Measurements from ENCODE around the gene ATP5F1E.

DNA sequence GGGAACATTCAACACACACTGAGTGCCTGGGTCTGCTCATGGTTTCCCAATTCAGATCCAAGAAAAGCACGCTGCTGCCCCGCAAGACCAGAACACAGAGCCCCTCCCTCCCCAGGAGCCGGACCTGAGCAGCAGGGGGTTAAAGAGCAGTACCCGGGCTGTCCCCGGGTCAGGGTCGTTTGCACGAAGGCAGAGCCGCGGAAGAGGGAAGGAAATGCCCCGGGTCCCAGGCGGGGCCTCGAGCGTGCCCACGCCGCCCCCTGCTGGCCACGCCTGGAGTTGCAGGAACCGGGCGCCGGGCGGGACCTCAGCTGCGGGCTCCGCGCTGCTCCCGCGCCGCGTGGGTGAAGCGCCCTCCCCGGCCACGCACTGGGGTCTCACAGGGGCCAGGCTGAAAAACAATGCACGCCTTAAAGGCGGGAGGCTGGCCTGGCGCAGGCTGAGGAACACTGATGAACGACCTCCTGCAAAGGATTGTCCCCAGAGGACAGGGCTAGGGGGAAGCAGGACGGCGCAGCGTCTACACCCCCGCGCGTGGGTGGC, 28.8 kb downstream of the C20orf85 start:
- PRO-cap: bidirectional peak, plus-strand start at position 284 of the sequence, minus-strand start at position 206 of the sequence
- RRBS: 2% methylated on average over 25 of the region's 40 CpGs

DNA sequence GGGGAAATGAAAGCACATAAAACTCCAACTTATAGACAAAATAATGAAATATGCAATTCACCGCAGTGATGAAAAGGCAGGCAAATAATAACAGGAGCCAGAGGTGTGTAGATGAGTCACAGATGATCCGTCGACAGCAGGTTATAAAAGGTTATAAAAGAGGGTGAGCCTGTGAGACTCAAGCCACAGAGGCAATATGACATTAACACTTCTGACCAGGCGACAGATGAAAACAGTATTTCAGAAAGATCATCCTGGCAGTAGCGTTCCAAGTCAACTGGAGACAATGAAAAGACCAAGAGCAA, 35.8 kb upstream of the ANKRD60 start:
- PRO-cap: no peak
- RRBS: no CpG with 5 or more reads among the region's 5 CpGs

DNA sequence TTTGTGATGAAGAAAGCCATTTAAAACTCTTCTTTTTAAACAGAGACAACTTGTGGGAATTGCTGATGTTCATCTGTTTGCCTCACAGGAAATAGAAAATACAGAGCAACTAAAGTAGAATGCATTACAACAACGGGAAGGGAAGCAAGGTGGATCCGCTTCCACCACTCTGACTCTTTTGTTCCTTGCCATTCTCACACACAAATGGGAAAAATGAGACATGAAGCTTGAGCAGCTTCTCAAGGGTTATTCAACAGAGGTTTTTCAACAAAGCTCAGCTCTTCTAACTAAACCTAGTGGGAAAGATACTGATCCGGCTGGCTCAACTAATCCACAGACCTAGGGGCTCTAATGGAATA, 6.2 kb upstream of the RAB22A start:
- PRO-cap: no peak
- RRBS: no CpG with 5 or more reads among the region's 3 CpGs

GRCh38 chr20:58308249-58308658, 1.3 kb upstream of the RAB22A start:
- PRO-cap: no peak
- RRBS: no CpG with 5 or more reads among the region's 9 CpGs

- PRO-cap: no peak
- RRBS: no CpG with 5 or more reads among the region's 4 CpGs
Observed at GRCh38 chr20:58313387-58313836, 3.9 kb downstream of the RAB22A start.

DNA sequence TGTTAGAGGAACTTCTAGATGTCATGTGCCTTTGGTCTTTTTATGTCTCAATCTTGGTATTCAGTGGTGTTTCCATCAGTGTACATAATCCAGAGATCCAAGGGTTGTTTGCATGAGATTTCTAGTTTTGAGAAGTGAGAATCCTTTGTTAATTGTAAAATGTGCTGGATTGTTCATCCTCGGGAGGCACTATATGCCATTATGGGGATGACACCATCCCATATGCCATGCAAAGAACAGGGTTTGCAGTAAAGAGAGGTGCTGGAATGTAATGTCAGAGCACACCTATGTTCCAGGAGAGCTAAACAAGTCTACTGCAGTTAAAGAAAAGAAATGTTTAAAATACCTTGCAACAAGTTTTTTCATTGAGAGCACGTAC, 29.2 kb downstream of the RAB22A start:
- PRO-cap: no peak
- RRBS: no CpG with 5 or more reads among the region's 2 CpGs

GRCh38 chr20:58373629-58374980, 14.9 kb upstream of the VAPB start:
- PRO-cap: no peak
- RRBS: no CpG with 5 or more reads among the region's 28 CpGs

DNA sequence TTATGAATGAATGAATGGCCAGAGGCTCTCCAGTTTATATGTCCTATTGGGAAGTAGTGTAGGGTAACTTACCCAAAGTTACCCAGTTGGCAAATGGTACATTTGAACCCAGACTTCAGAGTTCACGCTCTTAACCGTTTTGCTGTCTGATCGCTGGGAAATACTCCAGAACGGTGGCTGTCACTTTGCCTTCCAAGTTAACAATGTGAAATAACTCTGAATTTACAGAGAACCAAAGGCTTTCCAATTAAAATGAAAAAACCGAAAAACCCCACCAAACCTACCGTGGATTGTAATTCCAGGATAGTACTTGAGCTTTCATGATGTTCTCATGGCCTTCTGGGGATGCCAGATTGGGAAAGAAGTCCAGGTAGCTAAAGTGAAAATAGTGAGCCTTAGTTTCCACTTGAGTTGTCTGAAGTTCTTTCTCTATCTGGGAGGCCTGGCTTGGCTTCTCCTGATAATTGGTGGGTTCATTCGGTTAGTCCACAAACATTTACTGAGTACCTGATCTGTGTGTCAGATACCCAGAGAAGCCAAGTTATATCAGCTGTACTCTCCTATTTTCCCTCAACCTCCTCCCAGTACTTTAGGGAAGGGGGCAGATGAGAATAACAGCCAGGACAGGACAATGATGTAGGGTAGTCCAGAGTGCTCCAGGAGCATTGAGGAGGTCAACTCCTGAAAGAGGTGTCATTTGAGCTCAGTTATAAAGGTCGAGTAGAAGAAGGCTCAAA, 1.8 kb downstream of the VAPB start:
- PRO-cap: no peak
- RRBS: no CpG with 5 or more reads among the region's 8 CpGs

DNA sequence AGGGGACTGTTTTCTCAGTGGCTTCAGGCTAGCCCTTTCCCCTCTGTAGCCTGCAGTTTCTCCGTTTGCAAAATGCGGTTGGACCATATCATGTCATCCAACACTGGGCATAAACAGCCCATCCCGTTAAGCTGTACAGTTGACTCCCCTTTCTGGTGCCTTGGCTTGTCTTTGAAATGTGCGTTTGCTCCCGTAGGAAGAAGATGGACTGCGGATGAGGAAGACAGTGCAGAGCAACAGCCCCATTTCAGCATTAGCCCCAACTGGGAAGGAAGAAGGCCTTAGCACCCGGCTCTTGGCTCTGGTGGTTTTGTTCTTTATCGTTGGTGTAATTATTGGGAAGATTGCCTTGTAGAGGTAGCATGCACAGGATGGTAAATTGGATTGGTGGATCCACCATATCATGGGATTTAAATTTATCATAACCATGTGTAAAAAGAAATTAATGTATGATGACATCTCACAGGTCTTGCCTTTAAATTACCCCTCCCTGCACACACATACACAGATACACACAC, 54.9 kb downstream of the VAPB start:
- PRO-cap: no peak
- RRBS: no CpG with 5 or more reads among the region's 8 CpGs

- PRO-cap: no peak
- RRBS: no CpG with 5 or more reads among the region's 13 CpGs
Observed at GRCh38 chr20:58615039-58615458, 36.0 kb upstream of the STX16 start.

- PRO-cap: no peak
- RRBS: no CpG with 5 or more reads among the region's 11 CpGs
Observed at GRCh38 chr20:58627351-58627987, 23.6 kb upstream of the STX16 start.

DNA sequence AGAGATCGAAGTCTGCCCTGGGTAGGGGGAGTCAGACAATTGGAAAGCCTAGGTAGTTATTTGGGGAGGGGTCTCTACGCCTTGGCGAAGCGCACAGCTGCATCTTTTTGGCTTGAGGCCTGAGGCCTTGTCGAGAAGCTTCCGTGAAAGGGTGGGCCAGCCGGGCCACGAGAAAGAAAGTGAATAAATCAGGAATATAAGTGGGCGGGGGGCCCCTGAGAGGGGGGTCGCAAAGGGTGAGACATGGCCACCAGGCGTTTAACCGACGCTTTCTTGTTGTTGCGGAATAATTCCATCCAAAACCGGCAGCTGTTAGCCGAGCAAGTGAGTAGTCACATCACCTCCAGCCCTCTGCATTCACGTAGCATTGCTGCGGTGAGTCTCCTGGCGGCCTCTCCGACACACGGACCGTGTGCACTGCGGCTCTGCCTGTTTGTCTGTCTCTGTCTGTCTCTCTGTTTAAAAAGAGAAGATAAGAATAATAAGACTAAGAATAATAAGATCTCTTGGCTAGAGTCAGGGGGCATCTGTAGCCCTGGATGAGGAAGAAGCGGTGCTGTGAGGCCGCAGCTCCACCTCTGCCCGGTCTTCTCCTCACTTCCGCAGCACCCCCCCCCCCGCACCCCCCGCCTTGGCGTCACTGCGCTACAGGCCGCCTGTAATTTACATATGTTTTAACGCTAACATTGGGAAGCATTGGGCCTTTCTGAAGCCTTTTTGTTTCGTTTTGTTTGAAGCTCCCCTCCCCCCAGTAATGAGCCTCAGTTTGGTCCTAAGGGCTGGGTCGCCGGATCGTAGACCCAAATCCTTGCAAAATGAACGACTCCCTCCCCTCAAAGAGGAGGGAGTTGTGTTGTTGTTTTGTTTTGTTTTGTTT, 919 bp downstream of the STX16 start:
- PRO-cap: bidirectional peak, plus-strand start at position 764 of the sequence, minus-strand start at position 595 of the sequence
- RRBS: no CpG with 5 or more reads among the region's 38 CpGs

GRCh38 chr20:58652641-58652923, 1.5 kb downstream of the STX16 start:
- PRO-cap: no peak
- RRBS: no CpG with 5 or more reads among the region's 8 CpGs

DNA sequence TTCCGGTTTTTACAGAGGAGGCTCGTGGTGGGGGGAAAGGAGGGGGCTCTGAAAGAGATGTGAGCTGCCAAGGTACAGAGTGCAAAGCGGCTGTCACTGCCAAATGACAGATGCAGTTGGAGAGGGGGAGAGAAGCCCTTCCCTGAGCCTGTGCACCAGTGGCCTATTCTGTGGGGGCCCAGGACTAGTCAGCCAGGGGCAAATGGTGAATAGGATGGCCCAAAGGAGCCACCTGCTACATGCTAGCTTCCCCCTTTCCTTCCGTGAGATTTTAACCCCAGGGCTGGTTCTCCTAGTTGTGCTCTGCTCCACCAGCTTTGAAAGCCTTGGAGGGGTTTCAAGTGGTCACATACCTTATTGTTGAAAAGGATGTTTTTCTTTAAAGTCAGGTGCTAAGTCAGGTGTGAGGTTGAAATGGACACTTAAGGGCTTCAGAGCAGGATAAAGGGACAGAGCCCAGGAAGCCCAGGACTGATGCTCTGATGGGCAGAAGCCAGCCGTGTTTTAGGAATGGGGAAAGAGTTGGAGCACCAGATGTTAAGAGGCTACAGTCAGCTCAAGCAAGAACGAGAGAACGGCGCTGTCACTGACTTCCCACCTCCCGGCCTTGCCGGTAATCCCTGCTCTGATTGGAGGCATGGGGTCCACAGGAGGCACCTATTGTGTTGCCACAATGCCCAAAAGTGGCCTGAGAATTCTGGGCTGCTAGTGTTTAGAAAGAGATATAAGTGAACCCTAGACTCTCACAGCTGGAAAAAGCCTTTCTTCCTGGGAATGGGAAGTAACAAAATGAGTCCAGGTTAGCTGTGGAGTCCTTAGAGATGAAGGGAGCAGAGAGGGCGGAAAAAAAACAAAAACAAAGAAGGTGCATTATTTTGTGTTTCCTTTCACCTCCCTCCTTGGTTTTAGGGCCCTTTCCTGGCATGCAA, 13.8 kb upstream of the GNAS start:
- PRO-cap: no peak
- RRBS: no CpG with 5 or more reads among the region's 11 CpGs

- PRO-cap: no peak
- RRBS: no CpG with 5 or more reads among the region's 3 CpGs
Observed at GRCh38 chr20:58895295-58895832, 4.1 kb downstream of the GNAS start.

GRCh38 chr20:59032178-59033353, at the start of gene ATP5F1E:
Gene ATP5F1E (minus strand): TSS chr20:59032335.
- PRO-cap: bidirectional peak, plus-strand start at chr20:59032570, minus-strand start at chr20:59032302
- RRBS: 2% methylated on average over 41 of the region's 77 CpGs

- PRO-cap: no peak
- RRBS: no CpG with 5 or more reads among the region's 5 CpGs
Observed at GRCh38 chr20:59040505-59040956, 2.1 kb downstream of the PRELID3B start.

DNA sequence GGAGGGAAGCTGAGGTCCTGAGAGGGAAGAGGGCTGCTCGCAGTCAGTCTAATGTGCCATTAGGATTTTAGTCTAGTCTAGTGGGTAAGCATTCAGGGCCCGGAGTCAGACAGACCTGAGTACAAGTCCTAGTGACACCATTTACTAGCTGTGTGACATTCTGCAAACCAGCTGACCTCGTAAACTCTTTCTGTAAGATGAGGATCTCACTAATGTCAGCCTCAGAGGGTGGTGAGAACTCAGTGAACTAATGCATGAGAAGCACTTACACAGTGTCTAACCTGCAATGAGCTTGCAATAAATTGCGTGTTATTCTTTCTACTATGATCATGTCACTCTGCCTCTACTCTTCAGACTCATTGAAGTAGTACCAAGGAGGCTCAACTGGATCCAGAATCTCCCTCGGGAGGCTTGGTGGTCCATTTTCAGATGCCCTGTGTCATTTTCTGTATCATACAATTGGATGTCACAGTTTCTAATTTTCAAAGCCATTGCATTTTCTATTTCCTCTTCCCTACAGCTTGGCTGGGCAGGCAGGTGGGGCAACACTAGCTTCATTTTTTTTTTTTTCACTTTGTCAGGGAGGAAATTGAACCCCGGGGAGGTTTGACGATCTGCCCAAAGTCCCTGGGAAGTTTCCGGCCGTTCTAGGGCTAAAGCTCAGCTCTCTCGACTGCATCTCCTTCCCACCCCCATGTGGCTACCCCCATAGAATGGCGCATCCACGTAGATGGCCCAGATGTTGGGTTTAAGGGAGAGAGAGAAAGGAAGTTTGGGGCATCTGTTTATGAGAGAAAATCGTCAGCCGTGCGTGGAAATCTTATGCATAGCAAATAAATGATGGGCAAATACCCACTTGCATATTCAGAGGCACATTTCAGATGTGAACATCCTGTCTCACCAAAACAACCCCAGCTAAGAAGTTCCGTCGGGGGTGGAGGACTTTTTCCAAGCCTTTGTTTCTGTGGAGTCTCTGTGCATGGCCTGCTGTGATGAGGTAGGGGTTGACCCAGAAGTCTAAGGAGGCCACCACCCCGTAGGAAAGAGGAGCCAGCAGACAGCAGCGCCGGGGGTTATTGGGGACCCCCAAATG, 40.8 kb upstream of the ZNF831 start:
- PRO-cap: no peak
- RRBS: 40% methylated on average over 1 of the region's 20 CpGs

DNA sequence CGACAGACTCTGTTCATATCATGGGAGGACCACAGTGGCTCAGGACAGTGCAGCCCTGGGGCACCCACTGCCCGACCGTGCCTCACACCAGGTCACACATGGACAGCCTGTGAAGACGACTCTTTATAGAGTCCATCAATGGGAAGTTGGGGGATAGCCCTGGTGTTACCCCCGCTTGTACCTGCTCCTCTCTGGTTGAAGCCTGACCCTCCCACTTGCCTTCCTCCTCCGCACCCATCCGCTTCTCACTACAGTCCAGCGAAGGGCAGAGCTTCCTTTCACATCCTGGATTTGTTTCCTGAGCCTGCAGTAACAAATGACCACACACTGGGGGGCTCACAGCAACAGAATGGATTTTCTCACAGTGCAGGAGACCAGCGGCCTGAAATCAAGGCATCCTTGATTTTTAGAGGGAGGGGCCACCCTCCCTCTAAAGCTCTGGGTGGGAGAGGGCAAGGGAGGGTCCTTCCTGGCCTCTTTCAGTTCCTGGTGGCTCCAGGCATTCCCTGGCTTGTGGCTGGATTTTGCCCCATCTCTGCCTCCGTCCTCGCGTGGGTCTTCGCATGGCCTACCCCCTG, 15.6 kb downstream of the ZNF831 start:
- PRO-cap: no peak
- RRBS: no CpG with 5 or more reads among the region's 13 CpGs

- PRO-cap: no peak
- RRBS: no CpG with 5 or more reads among the region's 6 CpGs
Observed at GRCh38 chr20:59289920-59290497, 10.4 kb upstream of the EDN3 start.

Data from kidney (tissue), 2 donors.